Ureter (tissue), 1 donor: ENCODE measurements around a stretch of chr15.

DNA sequence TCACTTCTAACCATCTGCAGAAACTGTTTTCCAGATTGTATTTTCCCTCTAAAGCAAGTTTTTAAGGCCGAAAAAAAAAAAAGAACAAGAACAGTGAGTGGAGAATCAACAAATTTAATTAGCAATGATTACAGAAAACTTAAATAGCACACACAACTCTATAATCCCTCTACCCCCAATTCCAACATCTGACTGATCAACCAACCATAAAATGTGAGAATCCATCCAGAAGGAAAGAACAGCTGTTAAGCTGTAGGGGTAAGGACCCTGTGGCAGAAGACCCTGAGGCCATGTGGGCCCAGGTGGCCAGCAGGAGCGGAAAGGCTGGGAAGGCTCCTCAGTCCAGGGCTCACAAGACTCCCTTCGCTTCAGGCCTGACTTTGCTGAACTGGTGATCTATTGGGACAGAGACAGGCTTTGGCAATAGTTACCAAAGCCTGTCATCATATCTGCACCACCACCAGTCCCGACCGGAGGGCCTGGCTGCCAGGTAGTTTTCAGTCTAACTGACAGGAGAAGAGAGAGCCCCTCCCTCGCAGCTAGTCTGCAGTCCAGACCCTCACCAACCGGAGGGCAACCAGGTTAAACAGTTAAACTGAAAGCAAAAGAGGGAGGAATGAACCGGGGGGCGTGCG is 745 bp downstream of the RAB27A start:
- PRO-cap: no peak

DNA sequence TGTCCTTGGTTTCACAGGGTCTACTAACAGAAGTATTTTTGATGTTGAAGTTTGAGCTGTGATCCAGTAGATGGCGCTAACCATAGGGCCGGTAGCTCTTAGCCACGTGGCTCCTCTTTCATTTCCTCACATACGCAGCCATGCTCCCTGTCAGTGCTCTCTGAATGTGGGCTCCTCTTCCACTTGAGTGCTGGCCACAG is 18.4 kb upstream of the DNAAF4 start:
- PRO-cap: no peak

GRCh38 chr15:55737217-55737963 is 5.6 kb downstream of the PRTG start:
- PRO-cap: no peak

GRCh38 chr15:55907625-55908261 is 85.7 kb downstream of the NEDD4 start:
- PRO-cap: no peak

- PRO-cap: no peak
Observed at GRCh38 chr15:55910565-55911104, 82.8 kb downstream of the NEDD4 start.

DNA sequence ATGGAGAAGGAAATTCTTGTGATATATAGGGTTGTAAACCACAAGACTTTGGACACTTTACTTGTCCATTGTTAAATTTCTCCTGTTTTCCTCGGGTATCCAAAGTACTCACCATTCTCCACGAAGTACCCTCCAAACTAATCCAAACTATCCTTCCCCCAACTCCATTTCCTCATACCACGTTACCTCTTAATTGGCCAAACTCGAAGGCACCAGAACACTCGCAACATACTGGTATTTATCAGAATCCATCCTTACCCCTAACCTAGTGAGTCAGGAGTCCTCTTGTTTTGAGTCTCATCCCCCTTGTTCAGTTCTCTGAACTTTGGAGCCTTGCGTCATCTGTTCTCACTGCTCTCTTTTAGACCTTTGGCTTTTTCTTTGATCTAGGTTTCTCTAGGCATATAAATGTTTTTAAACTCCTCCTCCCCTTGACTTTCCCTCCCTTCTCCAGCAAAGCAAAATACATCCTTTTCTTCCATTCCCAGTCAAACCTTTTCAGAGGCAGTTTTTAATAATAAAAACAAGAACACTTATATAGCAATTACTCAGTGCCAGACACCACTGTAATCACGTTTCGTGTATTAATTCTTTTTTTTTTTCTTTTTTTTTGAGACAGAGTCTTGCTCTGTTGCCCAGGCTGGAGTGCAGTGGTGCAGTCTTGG is 40.9 kb downstream of the NEDD4 start:
- PRO-cap: no peak

DNA sequence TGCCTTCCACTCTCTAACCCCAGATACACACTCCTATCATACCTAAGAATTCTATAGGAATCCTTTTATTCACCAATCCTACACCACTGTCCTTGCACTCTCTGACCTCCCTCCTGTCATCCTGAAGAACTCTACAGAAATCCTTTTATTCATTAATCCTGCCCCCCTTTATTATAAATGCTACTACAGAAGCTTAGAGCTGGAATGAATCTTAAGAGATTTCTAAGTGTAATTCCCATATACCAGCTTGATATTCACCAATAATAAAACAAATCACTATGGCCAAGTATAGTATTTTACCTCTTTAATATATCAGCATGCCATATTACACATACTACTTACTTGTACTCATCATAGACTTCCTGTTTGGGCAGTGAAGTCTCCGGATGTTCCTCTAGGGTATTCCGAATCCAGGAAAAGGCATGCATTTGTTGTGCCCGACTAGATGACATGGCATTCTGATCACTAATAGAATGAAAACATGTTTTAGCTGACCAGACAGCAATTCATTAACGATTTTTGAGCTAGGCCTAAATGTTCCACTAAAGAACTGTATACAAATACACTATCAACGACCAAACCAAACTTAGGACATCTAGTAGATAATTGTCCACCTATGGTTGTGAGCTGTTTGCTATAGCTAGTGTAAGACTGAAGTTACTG is 101.1 kb downstream of the RFX7 start:
- PRO-cap: no peak

- PRO-cap: no peak
Observed at GRCh38 chr15:56216417-56217179, 27.1 kb downstream of the RFX7 start.

GRCh38 chr15:56464403-56464684 is 593 bp downstream of the MNS1 start:
- PRO-cap: no peak

- PRO-cap: bidirectional peak, plus-strand start at chr15:56733126, minus-strand start at chr15:56733007
Observed at GRCh38 chr15:56732532-56733093, 696 bp downstream of the ZNF280D start.

DNA sequence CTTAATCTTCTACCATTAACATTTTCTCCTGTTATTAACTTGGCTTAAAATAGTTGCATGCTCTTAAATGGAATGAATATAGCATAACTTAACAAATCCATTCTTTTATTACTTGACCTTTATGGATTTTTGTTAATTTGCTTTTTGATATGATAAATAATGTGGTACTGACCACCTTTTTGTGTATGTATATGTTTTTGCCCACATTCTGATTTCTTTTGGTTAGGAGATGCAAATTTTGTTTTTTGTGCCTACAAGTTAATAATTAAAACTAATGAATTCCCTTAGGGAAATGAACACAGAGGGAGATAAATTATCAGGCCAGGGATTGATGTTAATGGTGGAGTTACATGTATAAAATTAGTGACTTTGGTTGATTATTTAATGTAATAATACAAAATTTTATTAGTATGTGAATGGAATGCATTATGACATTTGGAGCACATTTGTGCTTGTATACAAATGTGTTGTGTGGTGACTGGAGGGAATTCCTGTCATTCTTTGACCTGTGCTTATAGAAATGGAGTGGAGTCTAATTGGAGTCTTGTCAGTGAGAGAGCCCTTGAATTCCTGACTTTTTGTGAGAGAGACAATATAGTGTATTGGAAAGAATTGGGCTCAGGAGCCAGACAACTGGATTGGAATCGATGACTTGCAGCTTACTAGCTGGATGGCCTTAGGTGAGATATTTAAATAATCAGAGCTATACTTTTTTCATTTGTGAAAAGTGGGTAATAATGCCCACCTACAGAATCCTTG is 9.2 kb downstream of the TCF12 start:
- PRO-cap: no peak

DNA sequence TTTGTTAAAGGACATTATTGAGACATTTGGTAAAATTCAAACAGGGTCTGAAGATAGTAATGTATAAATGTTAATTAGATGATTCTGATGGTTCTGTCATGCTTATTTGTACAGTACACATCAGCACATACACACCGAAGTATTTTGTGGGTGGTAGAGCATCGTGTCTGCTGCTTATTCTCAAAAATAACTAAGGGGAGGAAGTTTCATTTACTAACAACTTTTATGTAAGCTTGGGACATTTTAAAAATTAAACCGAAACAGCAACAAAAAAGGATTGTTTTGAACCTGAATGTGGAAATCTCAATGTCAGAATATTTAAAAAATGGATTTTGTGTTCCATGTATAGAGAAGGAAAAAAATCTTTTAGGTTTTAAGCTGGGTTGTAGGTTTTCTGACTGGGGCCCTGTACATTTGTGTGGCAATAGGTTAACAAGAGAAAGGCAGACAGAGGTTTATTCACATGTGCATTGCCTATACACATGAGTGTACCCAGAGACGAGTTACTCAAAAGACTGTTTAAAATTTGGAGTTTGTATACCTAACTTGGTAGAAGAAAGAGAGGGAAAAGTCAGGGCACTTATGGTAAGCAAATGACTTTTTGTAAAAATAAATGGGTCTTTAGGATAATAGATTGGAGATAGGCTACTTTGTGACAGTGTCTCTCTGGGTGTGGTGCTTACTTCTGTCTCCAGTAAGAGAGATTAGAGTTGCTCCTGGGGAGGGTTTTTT is 224.9 kb downstream of the TCF12 start:
- PRO-cap: no peak

- PRO-cap: no peak
Observed at GRCh38 chr15:57213646-57214185, 162.6 kb upstream of the CGNL1 start.

- PRO-cap: no peak
Observed at GRCh38 chr15:57219194-57219585, 157.1 kb upstream of the CGNL1 start.

DNA sequence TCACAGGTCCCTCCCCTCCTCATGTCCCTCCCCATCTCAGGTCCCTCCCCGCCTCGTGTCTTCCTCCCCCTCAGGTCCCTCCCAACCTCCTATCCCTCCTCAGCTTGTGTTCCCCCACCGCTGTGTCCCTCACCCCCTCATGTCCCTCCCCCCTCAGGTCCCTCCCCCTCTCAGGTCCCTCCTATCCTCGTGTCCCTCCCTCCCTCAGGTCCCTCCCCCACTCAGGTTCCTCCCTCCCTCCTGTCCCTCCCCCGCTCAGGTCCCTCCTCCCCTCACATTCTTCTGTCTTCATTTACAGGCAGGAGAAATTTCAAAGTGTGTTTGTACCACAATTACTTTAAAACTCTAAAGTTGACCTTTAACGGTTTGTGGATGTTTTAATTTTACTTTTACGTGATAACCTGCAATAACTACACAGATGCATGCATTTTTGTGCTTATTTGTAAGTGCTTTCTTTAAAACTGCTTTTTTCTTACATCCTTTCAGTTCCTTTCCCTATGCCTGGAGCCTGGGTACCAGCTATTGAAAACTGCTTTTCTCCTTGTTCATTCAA is 51.9 kb upstream of the CGNL1 start:
- PRO-cap: no peak

- PRO-cap: no peak
Observed at GRCh38 chr15:57376618-57377510, 559 bp downstream of the CGNL1 start.

- PRO-cap: no peak
Observed at GRCh38 chr15:57565197-57565935, 26.3 kb upstream of the MYZAP start.

DNA sequence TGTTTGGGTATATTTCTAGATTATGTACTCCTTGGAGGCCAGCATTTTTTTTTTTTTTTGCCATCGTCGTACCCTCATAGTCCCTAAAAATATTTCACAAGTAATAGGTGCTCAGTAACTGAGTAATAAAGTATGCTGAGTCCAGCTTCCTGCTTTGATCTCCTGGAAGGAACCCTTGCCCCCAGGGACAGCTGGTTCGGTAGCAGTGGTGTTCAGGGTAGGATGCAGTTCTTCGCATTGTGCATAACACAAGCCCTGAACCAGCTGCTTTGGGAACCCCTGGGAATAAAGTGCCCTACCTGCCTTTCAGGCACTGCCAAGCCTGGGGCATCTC is 7.6 kb downstream of the MYZAP start:
- PRO-cap: no peak

DNA sequence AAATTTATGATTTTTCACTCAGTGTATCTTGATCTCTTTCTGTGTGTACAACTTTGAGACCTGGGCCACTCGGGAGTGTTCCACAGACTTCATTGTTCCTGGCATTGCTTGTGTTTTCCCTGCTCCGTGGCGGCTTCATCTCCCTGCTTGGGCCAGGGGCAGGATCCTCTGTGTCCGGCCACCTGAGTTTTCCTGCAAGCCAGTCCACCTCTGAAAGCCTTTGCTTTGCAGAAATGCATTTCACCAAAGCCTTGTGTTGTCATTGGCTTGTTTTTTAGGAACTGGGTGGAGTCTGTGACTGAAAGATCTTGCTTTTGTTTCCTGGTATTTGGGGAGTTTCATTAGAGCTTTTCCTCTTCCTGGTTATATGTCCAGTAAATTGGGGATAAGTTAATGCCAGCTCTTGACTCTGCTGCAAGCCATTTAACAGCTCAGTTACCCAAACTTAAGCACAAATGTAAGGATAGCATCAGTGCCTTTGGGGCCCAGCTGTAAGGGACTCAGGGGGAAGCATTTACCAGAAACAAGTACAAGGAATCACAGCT is 23.7 kb downstream of the MYZAP start:
- PRO-cap: no peak

GRCh38 chr15:58282975-58283218 is 144.7 kb downstream of the AQP9 start:
- PRO-cap: no peak